ENCODE data around the genes POMZP3 and SPDYE18.

DNA sequence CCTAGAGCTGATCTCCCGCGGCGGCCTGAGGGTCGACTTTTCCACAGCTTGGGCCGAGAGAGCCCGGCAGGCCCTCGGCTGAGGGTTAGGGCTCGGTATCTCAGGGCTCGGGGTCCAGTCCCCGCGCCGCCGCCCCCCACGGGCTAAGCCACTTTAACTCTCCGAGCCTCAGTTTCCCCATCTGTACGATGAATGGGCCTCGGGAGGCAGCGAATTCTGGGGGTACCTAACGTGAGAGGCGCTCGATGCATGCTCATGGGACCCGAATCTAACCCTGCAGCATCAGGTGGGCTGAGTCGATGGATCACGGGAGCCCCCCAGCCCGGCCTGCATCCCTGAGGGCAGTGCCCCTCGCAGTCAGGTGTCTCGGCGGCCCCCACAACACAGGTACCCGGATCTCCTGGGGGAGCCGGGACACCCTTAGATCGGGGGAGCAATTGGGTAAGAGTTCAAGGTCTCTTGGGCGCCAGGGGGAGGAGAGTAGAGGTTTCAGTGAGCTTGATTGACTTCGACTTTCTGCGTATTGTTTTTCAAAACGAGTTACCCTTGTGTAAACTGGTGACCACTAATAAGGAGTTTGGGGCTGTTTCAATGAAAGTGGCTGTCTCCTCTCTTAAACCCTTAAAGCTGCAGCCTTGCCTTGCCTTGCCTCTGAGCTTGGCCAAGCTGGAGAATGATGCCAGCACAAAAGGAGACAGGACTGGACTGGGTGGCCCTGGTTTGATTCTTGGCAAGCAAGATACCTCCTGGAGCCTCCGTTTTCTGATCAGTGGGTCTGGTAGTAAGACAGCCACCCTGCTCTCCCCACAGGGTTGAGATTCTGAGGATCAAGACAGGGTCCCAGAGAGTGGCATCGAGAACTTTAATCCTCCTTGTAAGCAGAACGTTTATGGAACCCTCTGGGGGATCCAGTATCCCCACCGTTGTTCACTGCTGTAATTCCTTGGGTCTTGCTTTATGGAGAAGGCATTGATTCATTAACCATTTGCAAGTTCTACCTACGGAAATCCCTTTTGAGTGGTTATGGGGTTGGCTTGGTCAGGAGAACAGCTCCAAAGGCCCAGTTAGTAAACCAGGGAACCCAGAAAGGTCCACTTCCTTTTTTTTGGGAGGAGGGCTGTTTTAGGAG lies 790 bp downstream of the POR start:
- PRO-cap, result no peak

DNA sequence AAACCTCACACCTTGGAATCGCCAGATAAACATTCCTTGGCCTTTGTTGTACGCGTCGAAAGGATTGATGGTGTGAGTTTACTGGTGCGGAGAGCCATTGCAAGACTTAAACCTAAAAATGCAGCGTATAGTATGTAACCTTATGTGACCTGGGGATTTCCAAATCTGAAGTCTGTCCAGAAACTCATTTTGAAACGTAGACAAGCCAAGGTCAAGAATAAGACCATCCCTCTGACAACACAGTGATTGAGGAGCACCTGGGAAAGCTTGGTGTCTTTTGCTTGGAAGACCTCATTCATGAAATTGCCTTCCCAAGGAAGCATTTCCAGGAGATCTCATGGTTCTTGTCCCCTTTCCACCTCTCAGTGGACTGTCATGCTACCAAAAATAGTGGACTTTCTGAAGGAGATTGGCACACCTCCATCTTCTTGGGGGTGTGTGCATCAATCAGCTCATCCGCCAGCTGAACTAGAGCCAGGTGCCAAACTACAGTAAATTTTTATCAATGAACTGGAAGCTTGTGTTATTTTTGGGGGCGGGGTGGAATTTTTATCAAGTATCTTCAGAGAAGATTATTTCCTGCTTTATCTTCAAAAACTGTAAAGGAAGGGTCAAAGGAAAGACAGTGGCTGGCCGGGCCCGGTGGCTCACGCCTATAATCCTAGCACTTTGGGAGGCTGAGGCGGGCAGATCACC lies 8.2 kb downstream of the POR start:
- PRO-cap, result no peak

- PRO-cap, result no peak
Observed at GRCh38 chr7:76071820-76072943, 24.3 kb downstream of the MDH2 start.

- PRO-cap, result no peak
Observed at GRCh38 chr7:76250964-76251194, 49.2 kb downstream of the SRRM3 start.

DNA sequence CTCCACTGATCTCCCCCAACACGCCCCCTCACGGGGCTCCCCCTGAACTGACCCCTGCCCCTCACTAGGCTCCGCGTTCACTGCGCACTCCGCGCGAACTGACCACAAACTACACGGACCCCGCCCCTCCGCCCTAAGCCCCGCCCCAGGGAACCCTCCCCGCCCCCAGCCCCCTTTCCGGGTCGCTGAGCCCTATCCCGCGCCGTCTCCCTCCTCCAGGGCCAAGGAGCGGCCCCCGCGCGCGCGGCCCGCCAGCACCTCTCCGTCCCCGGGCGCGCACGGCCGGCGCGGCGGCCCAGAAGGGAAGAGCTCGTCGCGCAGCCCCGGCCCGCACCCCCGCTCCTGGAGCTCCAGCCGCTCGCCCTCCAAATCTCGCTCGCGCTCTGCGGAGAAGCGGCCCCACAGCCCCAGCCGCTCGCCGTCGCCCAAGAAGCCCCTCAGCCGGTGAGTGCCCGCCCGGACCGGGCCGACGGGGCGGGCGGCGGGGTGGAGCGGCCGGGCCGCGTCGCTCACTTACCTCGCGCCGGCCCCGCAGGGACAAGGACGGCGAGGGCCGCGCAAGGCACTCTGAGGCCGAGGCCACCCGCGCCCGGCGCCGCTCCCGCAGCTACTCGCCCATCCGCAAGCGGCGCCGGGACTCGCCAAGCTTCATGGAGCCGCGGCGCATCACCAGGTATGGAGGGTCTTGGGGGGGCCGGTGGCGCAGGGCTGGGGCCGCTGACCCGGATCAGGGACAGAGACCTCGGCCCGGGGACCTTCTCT lies 19.9 kb upstream of the HSPB1 start:
- PRO-cap, result bidirectional peak, plus-strand start at position 218 of the sequence, minus-strand start at position 100 of the sequence

GRCh38 chr7:76303439-76303889 lies 991 bp downstream of the HSPB1 start:
- PRO-cap, result bidirectional peak, plus-strand start at chr7:76303577, minus-strand start at chr7:76303611; bidirectional peak, plus-strand start at chr7:76303798, minus-strand start at chr7:76303682

DNA sequence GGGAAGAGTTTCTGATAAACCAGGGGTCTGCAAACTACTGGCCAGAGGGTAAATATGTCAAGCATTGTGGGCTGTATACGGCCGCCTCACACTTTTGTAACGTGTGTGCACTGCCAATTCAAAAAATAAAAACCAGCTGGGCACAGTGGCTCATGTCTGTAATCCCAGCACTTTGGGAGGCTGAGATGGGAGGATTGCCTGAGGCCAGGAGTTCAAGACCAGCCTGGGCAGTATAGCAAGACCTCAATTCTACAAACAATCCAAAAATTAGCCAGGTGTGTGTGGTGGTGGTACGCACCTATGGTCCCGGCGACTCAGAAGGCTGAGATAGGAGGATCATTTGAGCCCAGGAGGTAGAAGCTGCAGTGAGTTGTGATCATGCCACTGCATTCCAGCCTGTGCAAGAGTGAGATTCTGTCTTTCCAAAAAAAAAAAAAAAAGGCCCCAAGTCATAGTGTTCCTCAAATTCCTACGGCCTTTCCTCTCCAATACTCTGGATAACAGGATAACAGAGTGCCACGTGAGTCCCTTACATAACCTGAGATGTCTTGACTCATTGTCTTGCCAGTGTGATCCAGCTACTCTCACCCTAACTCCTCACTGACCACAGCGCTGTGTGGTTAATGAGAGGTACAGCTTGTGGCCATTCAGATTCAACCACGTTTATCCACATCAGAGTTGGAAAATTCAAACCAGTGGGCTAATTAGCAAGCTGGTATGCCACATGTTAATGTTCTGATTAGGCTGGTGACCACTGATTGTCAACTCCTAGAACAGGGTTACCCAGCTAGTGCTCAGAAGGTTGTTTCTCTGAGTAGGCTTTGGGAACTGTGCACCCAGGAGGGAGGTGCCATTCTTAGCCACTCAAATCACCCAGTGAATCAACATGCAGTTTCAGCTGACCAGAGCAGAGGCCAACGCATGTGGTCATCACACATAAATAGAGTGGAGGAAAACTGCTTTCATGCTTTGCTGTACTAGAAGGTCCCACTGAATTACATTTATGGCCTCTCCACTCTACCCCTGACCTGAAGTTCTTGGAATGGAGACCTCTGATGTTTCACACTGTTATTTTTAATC lies 20.0 kb downstream of the HSPB1 start:
- PRO-cap, result no peak

GRCh38 chr7:76328394-76329213 lies 26.1 kb downstream of the HSPB1 start:
- PRO-cap, result no peak

DNA sequence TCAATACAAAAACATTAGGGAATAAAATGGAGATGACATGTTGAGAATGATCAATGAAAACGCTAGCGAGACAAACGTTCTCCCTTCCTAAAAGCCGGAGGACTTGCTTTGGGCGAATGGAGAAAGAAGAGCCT lies 951 bp downstream of the YWHAG start:
- PRO-cap, result no peak

DNA sequence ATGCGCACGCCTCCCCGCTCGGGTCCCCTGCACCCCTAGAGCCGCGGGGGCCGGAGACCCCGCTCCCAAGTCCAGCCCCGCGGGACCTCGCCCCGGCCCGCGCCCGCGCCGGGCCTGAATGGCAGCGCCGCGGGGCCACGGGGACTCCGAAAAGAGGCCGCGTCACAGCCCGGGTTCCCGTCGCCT lies 510 bp downstream of the YWHAG start:
- PRO-cap, result bidirectional peak, plus-strand start outside the sequence, minus-strand start at position 116 of the sequence

- PRO-cap, result no peak
Observed at GRCh38 chr7:76514916-76515392, 4.6 kb downstream of the UPK3B start.

DNA sequence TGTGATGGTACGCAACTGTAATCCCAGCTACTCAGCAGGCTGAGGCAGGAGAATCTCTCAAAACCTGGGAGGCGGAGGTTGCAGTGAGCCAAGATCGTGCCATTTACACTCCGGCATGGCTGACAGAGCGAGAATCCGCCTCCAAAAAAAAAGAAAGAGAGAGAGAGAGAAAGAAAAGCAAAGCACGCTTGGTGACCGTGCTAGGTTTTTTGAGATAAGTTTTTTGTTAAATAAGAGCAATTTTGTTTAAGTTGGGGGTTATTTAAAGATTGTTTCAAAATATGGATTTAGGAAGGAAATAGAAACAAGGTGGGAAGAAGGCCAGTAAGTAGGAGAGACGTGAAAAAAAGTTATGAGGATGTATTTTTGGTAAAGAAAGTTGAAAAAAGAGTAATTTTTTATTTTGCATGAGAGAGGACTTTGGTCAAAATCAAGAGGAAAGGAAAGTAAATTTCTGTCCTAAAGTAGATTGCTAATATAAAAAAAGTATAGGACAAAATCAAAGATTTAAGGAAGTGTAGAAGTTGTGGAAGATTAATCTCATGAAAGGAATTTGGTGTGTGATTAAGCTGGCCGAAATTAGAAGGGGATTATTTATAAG lies 3.3 kb downstream of the POMZP3 start:
- PRO-cap, result no peak

- PRO-cap, result bidirectional peak, plus-strand start at chr7:76627419, minus-strand start at chr7:76627223
Observed at GRCh38 chr7:76627112-76628243, at the start of gene POMZP3. POMZP3 (minus strand) TSS chr7:76627279.

GRCh38 chr7:77062452-77062851 lies at the start of gene SPDYE18:
SPDYE18 (minus strand) TSS chr7:77062558.
- PRO-cap, result no peak

GRCh38 chr7:77331724-77332067 lies 84.5 kb downstream of the GSAP start:
- PRO-cap, result no peak

- PRO-cap, result no peak
Observed at GRCh38 chr7:77337967-77338665, 78.0 kb downstream of the GSAP start.

- PRO-cap, result no peak
Observed at GRCh38 chr7:77415271-77415847, 790 bp downstream of the GSAP start.

GRCh38 chr7:77619224-77619586 lies 77.1 kb upstream of the RSBN1L start:
- PRO-cap, result no peak

- PRO-cap, result no peak
Observed at GRCh38 chr7:77683993-77684504, 12.2 kb upstream of the RSBN1L start.

- PRO-cap, result no peak
Observed at GRCh38 chr7:77799337-77799937, 1.2 kb upstream of the TMEM60 start.